GM23338 (cell line): ENCODE data around the gene DGKG.

- PRO-cap, result no peak
- RAMPAGE, long total RNA, result no peak
These were observed 19.6 kb downstream of the TRA2B start for GRCh38 chr3:185918323-185918522.

DNA sequence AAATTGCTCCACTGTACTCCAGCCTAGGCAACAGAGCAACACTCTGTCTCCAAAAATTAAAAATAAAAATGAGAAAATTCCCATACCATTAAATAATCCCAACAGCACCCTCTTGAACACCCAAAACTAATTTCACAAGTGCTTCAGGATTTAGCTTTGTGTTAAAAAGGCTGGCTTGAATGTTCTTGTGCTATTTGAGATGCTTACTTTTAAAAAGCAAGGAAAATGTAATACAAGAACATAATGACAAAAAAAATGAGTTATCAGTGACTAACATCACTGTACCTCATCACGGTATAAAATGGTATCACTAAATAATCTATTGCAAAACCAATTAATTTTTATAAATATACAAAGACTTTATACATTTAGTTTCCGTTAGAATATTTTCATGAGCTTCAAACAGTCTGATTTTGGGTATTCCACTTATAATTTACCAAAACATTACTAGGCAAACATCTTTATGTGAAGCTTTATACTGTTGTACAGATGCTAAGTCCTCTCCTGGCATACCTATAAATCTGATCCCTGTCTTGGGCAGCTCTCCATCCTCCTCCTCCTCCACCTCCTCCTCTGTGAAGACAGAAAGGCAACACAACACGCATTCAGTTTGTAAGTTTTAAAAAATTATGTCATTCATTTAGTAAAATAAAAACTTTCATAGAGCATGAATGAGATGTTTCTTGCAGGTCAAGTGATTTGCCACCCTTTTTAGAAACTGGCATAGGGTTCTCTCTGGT, 18.7 kb downstream of the TRA2B start:
- PRO-cap, result no peak
- RAMPAGE, long total RNA, result no peak

DNA sequence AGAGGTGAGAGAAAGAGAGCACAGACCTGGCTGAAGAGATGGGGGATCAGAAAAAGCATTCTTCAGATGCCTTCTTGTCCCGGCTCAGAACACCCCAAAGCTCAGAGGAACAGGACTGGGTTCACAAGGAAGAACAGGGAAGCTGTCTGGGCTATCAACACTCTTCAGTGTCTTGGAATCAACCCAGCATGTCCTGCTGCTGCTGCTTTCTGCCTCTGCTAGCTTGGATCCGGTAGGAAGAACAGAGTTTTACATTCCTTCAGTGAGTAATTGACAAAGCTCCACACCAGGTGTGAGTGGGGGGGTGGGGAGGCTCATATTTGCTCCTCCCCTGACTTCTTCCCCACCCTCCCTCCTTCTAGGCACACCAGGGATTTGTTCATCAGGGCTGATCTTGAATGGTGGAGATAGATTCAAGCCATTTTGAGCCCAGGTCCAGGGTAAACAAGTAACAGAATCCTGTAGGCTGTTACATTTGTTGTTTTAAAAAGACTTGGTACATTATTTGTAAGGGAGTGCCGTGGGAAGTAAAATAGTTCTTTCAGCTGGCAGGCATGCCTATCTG, 13.1 kb upstream of the ETV5 start:
- PRO-cap, result bidirectional peak, plus-strand start at position 421 of the sequence, minus-strand start at position 243 of the sequence
- RAMPAGE, long total RNA, result no peak

DNA sequence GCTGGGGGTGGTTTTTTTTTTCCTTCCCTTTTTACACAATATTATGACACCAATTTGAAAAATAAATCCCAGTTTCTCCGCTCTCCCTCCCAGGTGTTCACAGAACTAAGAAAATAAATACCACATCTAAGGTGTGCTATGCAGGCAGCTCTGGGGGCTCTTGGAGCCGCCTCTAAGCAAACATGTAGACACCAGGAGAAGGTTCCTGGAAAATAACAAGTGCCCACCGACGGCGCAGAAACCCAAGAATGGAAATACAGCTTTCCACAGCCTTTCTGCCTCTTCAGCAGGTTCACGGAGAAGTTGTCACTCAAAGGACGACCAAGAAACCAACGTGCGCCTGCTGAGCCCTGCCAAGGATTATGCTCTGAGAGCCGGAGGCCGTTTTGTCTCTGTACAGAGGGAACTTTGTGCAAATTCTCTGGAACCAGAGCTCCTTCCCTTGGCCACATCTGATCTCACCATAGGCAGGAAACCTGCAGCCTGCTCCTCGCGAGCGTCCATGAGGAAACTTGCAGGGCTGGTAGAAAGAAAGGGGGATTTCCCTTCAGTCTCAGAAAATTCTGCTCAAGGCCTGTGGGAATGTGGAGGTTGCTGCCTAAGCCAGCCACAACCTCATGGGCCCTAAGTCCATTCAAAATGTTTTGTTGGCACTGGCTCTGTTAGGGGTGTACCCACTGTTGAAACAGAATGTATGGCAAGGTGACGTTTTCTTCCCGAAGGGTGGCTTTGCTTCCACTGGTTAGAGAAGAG, 40.5 kb upstream of the ETV5 start:
- PRO-cap, result no peak
- RAMPAGE, long total RNA, result no peak

DNA sequence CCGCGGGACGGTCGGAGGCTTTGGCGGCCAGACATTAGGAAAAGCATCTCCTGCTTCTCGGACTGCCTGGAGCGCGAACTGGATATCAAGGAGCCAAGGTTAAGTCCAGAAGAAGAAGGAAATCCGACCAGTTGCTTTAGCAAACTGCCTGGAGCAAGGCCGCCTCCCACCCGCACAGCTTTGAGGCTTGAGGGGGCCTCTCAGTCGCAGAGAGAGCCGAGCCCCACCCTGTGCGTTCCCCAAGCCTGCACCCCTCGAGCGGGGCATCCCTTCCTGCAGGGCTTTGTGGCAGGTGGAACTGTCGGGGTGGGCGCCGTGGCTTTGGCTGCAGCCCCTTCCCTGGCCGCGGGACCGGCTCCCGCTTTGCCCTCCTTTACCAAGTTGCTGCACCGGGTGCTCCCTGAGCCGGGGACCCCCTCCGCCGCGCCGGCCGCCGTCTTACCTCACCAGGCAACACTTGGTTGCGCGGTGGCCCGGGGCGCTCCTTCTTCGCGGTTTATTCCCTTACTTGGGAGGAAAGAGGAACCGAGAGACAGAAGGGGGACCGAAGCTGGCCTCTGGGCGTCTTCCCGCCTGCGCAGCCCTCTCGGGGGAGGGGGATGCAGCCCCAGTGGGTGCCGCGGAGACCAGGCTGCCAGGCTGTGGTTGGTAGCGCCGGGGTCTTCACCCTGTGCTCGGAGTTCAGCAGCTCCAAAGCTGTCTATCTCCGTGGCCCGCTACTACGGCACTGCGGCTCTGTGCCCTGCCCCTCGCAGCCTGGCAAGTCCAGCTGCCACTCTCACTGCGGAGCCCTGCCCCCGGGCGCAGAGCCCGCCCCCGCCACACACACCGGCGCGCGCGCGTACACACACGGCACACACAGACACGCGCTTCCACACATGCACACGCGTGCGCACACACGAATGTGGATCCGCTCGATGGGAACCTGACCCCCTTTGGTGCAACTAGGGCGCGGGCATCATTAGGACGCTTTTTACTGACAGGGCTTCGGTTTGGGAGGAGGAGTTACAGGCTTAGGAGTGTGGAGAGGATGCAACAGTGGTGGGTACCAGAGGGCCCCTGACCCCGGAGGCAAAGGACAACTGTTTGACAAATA, at the start of gene DGKG:
Gene DGKG (minus strand): TSS at position 731 of the 1,096 bp plus-strand sequence.
- PRO-cap, result unidirectional peak, minus-strand start at position 731 of the sequence
- RAMPAGE, long total RNA, result no peak

- PRO-cap, result no peak
- RAMPAGE, long total RNA, result no peak
These were observed 18.3 kb upstream of the AHSG start for GRCh38 chr3:186594551-186594959.

- PRO-cap, result no peak
- RAMPAGE, long total RNA, result no peak
These were observed 7.9 kb downstream of the AHSG start for GRCh38 chr3:186620491-186621455.

GRCh38 chr3:186717703-186718007, 496 bp downstream of the KNG1 start:
- PRO-cap, result no peak
- RAMPAGE, long total RNA, result no peak

- PRO-cap, result unidirectional peak, plus-strand start at chr3:186784798
- RAMPAGE, long total RNA, result no peak
These were observed 1.4 kb downstream of the EIF4A2 start for GRCh38 chr3:186784406-186785485.

DNA sequence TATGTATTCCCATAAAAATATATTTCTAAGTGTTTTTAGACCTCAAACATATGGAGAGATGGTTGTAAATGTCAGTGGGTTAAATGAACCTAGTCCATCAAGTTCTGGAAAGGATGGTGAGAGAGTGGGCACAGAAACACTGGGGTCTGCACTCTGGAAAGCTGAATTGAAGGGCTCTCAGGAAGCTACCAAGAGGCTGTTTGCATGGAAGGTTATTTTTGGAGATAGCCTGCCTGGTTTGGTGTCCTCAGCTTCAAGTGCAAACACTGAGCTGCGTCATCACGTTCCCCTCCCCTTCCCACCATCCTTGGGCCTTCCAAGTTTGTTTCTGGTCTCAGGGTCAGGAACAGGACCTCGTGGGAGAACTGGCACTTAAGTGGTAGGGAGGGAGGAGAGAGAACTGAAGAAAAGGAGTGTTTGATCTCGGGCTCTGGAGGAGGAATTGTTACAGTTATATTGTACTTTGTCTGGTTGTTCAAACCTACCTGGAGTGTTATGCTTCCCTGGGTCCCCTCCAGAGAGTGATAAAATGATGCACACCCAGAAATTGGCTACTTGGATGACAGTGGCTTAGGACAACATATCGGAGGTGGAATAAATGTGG, 10.6 kb downstream of the ST6GAL1 start:
- PRO-cap, result no peak
- RAMPAGE, long total RNA, result no peak

GRCh38 chr3:186946468-186947045, 16.2 kb downstream of the ST6GAL1 start:
- PRO-cap, result no peak
- RAMPAGE, long total RNA, result no peak

GRCh38 chr3:186952769-186953376, 22.5 kb downstream of the ST6GAL1 start:
- PRO-cap, result no peak
- RAMPAGE, long total RNA, result no peak

- PRO-cap, result no peak
- RAMPAGE, long total RNA, result no peak
These were observed 56.5 kb downstream of the ST6GAL1 start for GRCh38 chr3:186986816-186987322.

- PRO-cap, result no peak
- RAMPAGE, long total RNA, result no peak
These were observed 95.7 kb downstream of the ST6GAL1 start for GRCh38 chr3:187025931-187026502.

DNA sequence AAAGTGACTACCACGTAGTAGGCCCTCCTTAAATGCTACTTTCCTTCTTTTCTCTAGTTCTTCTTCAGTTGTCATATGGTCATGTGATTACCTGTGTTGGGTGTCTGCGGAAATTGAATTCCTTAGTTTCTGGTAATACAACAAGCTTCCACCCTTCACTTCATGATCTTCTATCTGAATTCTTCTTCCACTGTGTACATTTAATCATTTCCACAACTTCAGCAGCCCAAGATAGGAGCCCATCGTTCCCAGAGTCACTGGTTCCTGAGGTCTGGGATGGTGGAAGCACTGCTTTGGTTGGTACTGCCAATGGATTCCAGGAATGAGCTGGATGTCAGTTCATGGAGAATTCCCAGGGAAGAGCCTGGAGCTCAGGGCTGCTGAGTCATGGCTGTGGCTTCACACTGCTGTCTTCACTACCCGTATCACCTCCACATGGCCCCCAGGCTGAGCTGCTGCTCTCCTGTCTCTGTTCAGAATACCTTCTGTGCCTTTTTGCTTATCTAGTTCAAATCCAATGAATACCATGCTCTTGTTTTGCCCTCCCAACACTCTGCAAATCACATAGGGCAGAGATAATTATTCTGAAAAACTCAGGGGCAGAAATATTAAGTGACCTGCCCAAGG, 98.6 kb downstream of the RPL39L start:
- PRO-cap, result no peak
- RAMPAGE, long total RNA, result no peak

- PRO-cap, result no peak
- RAMPAGE, long total RNA, result no peak
These were observed 97.3 kb downstream of the RPL39L start for GRCh38 chr3:187041781-187042662.

- PRO-cap, result no peak
- RAMPAGE, long total RNA, result no peak
These were observed 75.7 kb downstream of the RPL39L start for GRCh38 chr3:187063373-187064160.

- PRO-cap, result no peak
- RAMPAGE, long total RNA, result no peak
These were observed 66.6 kb downstream of the RPL39L start for GRCh38 chr3:187072640-187073121.

- PRO-cap, result unidirectional peak, plus-strand start at chr3:187187339
- RAMPAGE, long total RNA, result no peak
These were observed 10.2 kb upstream of the RTP1 start for GRCh38 chr3:187186967-187187590.

- PRO-cap, result no peak
- RAMPAGE, long total RNA, result no peak
These were observed 26.1 kb downstream of the MASP1 start for GRCh38 chr3:187265488-187265874.